ENCODE results near the genes ZNF544 and ZSCAN22.

- PRO-cap, result no peak
- RAMPAGE, long total RNA, result no peak
These were observed 1.9 kb upstream of the ZNF606 start for GRCh38 chr19:58004456-58004933.

DNA sequence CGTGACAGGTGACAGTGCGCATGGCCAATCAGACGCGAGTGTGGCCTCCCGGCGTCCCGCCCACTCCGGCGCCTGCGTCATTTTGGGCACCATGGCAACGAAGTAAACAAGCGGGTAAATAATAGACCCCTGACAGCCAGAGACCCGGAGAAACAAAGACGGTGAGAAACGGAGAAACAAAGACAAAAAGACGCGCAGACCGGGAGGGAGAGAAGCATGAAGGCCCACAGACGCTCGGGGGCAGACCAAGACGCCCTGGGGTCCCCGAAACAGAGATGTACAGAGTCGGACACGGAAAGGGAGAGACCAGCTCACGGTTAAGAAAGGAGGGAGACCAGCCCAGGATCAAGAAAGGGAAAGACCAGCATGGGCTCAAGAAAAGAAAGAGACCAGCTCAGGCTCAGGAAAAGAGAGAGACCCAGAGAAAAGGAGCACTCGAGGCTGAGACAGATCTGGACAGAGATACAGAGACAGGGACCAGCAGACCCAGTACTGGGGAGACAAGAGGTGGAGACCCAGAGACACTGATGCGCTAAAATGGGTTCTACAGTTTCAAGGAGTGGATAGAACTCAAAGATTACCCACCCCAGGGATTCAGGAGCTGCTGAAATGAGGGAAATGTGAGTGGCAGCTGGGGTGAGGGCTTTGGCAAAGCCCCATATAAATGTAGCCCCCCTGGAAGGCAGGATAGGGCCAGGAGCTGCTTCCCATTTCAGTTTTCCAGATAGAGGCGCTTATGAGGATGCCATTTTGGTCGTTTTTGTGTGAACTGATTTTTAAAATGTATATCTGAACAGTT, 496 bp upstream of the ZSCAN18 start:
- PRO-cap, result bidirectional peak, plus-strand start at position 185 of the sequence, minus-strand start outside the sequence; bidirectional peak, plus-strand start at position 421 of the sequence, minus-strand start at position 559 of the sequence; bidirectional peak, plus-strand start outside the sequence, minus-strand start at position 610 of the sequence
- RAMPAGE, long total RNA, result no peak

DNA sequence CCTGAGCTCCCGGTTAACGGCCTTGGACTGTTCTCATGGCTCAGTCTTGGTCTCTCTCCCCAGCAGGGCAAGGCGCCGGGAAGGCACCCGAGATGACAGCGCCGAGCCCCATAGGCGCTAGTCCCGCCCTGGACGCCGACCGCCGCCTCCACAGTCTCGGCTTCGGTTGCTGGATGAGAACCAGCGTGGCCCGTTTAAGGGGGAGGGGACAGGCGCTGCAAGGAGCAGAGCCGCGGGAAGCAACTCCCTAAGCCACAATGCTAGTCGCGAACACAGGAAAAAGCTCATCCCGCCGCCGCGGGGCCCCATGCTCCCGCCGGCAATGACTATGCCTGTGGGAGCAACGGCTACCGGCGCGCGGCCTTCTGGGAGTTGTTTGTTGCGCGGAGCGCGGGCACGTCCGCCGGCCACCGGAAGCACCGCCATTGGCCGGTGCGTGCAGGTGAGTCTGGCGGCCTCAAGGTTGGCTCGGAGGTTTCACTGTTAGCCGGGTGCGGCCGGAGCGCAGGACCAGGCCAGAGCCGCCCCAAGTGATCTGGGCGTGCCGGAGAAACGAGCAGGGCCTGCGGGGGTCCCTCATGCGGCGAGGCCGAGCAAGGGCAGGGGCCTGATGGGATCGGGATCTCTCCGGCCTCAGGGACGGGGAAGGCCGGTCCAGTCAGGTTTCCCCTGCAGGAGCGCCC, at the start of gene ZNF544:
Gene ZNF544, plus strand, starts transcription at position 410 of the 683 bp plus-strand sequence.
- PRO-cap, result bidirectional peak, plus-strand start at position 415 of the sequence, minus-strand start at position 324 of the sequence; bidirectional peak, plus-strand start at position 622 of the sequence, minus-strand start outside the sequence
- RAMPAGE, long total RNA, result no peak

DNA sequence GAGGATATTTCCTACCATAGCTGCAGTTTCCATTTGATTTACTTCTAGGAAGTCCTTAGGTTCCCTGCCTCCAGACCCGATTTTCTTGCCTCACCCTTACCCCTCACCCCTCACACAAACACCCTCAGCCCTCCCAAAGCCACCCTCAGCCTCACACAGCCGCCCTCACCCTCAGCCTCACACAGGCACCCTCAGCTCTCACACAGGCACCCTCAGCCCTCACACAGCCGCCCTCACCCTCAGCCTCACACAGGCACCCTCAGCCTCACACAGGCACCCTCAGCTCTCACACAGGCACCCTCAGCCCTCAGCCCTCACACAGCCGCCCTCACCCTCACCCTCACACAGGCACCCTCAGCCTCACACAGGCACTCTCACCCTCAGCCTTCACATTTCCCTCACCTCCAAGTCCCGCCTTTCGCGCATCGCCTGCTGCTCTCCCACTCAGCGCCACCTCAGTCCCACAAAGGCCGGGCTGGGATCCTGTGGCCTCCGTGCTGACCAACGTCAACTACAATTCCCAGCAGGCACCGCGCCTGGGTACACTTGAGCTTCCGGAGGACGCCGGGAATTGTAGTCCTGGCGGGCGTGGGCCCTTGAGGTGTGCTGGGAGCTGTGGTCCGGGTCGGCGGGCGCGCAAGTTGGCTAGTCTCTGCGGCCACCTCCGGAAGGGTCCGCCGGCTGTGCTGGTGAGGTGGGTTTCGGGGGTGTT, at the start of gene ZSCAN22:
Gene ZSCAN22, plus strand, starts transcription at position 574 of the 712 bp plus-strand sequence.
- PRO-cap, result bidirectional peak, plus-strand start at position 616 of the sequence, minus-strand start at position 465 of the sequence
- RAMPAGE, long total RNA, result no peak

GRCh38 chr19:58474576-58475054, 1.5 kb upstream of the ZNF446 start:
- PRO-cap, result no peak
- RAMPAGE, long total RNA, result no peak

- PRO-cap, result bidirectional peak, plus-strand start at chr19:58559706, minus-strand start at chr19:58559548
- RAMPAGE, long total RNA, result no peak
These were observed 1.1 kb upstream of the UBE2M start for GRCh38 chr19:58559645-58559849.

DNA sequence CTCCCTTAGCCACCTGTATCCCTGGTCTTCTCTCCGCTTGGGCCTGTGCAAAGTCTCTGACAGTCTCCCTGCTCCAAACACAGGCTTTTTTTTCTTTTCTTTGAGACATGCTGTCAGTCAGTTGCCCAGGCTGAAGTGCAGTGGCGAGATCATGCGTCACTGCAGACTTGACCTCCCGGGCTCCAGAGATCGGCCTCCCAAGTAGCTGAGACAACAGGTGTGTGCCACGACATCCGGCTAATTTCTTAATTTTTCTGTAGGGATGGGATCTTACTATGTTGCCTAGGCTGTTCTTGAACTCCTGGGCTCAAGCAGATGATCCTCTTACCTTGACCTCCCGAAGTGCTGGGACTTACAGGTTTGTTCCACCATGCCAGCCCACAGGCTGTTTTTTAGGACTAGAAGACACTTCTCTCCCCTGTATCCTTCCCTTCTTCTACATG, 1.5 kb downstream of the MZF1 start:
- PRO-cap, result no peak
- RAMPAGE, long total RNA, result no peak

Measured in GM23338 (cell line).